ENCODE data around the gene PIK3R1.

- RRBS: no CpG with 5 or more reads among the region's 10 CpGs
These were observed 42.5 kb downstream of the LRRC70 start for GRCh38 chr5:62621118-62621601.

DNA sequence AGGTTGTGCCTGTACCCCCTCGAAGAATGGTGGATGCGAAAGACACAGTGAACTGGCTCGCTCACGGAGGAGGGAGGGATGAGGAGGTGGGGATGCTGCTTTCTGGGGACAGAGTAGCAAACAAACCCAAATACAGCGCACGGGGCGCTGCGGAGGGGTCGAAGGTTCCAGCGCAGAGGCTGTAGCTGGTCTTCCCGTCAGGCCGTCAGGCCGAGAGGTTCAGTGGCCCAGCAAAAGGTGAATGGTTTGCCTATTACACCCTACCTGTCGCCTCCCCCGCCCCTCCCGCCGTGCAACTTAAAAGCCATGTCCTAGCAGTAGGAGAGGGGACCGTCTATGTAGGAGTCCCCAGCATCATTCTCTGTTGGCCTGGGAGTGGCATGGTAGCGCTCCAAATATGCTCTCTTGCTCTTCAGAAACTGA, 1.2 kb downstream of the RGS7BP start:
- RRBS: no CpG with 5 or more reads among the region's 19 CpGs

DNA sequence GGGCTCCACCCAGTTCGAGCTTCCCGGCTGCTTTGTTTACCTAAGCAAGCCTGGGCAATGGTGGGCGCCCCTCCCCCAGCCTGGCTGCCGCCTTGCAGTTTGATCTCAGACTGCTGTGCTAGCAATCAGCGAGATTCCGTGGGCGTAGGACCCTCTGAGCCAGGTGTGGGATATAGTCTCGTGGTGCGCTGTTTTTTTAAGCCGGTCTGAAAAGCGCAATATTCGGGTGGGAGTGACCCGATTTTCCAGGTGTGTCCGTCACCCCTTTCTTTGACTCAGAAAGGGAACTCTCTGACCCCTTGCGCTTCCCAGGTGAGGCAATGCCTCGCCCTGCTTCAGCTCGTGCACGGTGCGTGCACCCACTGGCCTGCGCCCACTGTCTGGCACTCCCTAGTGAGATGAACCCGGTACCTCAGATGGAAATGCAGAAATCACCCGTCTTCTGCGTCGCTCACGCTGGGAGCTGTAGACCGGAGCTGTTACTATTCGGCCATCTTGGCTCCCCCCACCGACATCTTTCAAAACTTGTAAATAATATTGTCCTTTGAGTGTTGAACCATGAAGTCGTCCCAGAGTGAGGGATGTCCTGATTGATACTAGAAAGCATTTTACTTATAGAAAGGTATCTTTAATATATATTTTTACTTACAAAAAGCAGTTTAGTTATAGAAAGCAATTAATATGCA, 24.4 kb downstream of the SHISAL2B start:
- RRBS: no CpG with 5 or more reads among the region's 29 CpGs

DNA sequence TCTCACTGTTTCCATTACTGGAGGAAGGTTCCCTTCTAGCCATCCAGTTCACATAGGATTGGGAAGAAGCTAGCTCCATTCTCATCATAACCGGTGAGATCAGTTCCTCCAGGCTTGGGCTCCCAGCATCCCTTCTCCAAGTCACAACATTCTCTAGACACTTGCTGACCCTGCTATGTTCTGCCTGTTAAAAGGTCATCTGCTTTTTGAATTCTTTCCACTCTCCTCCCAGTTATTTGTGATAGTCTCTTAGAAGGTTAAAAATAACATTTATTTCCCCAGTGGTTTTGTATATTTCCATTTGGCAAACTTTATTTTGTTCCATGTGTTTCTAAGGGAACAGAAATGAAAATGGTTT, 269.5 kb downstream of the CWC27 start:
- RRBS: no CpG with 5 or more reads among the region's 1 CpG

GRCh38 chr5:65066471-65066758, 297.7 kb downstream of the CWC27 start:
- RRBS: no CpG with 5 or more reads among the region's 3 CpGs

GRCh38 chr5:65815017-65815288, 92.9 kb downstream of the NLN start:
- RRBS: no CpG with 5 or more reads among the region's 2 CpGs

GRCh38 chr5:65926938-65927537, 663 bp downstream of the ERBIN start:
- RRBS: no CpG with 5 or more reads among the region's 19 CpGs

- RRBS: no CpG with 5 or more reads among the region's 5 CpGs
These were observed 42.0 kb upstream of the MAST4 start for GRCh38 chr5:66554117-66554579.

- RRBS: no CpG with 5 or more reads among the region's 3 CpGs
These were observed 50.9 kb downstream of the MAST4 start for GRCh38 chr5:66647070-66647477.

DNA sequence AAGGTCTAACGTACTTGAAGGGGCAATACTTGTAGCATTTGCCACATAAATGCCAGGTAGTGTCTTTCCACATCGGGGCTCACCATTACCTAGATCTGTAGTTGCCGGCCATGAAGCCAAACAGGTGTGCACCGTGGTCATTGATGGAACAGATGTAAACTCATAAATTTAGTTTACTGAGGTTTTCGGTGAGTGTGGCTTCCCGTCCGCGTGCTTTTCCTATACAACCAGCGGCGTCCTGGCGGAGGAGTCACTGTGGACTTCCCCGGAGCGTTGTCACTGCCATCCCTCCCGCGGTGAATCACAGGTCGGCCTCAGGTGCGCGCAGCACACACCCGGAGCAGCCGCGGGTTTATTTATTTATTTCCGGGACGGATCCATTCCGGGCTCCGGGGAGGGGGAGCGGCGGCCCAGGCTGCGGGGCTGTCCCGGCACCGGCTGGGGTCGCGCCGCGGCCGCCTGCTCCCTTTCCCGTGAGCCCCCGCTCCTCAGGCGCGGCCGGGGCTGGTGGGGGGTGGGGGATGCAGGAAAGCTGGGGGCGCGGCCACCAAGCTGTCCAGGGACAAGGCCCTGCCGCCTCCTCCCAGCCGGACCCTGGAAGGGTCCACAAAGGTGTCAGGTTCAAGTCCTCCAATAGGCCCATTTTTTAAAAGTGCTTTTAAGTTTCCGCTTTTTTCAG, 192.7 kb downstream of the CD180 start:
- RRBS: 2% methylated on average over 20 of the region's 45 CpGs

DNA sequence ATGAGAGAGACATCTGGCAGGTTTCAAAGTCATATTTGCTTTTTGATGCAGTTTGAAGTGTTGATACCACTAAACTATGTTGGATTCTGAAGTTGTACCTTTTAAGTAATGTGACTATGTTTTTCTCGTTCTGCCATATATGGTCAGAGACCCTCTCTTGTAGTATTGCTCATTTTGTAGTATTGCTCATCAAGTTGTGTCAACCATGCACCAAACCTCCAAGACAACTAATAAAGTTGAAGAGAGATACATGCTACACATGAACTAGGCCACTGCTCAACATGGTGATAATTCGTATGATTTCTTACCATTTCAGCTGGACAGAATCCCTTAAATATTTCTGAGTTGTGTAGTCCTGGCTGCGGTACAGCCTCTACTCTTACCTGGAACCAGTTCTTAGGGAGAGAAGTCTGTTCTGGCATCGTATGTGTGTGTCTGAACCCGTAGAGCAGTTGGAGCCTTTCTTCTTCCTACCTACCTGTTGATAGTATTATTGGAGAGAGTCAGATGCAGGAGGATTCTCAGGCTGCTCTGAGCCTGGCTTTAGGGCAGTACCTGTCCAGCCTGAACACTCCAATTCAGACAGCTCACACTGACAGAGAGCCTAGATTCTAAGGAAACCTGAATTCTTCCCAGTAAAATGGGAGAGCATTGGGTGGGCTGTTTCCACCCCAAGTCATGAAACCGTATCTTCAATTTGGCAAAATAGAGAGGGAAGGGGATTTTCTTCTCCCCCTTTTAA, 190.2 kb downstream of the CD180 start:
- RRBS: no CpG with 5 or more reads among the region's 6 CpGs

- RRBS: no CpG with 5 or more reads among the region's 17 CpGs
These were observed 19.3 kb upstream of the CD180 start for GRCh38 chr5:67215588-67216573.

GRCh38 chr5:67257662-67257948, 61.0 kb upstream of the CD180 start:
- RRBS: no CpG with 5 or more reads among the region's 3 CpGs

DNA sequence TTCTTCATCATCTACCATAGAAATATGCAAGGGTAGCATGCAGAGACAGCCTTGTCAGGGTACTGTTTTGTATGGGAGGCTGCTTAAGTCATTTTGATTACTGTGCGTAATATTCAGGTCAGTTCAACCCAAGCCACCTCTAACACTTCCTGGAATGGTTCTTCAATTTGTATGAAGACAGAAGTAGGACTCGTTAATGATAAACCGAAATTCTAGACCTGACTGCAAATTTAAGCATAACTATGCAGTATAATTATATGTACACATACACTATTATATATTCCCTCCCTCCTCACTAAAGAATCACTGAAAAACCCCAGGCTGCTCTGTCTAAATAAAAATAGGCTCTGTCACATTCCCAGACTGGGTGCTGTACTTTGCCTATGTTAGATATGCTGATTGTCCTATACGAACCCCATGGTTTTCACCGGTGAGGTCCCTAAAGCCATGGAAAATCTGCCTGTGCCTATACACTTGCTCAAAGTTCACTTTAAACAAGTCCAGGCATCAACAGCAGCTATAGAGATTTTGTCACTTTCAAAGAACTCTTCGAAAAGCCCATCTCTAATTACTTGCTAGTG, 352.1 kb upstream of the CD180 start:
- RRBS: no CpG with 5 or more reads among the region's 6 CpGs

DNA sequence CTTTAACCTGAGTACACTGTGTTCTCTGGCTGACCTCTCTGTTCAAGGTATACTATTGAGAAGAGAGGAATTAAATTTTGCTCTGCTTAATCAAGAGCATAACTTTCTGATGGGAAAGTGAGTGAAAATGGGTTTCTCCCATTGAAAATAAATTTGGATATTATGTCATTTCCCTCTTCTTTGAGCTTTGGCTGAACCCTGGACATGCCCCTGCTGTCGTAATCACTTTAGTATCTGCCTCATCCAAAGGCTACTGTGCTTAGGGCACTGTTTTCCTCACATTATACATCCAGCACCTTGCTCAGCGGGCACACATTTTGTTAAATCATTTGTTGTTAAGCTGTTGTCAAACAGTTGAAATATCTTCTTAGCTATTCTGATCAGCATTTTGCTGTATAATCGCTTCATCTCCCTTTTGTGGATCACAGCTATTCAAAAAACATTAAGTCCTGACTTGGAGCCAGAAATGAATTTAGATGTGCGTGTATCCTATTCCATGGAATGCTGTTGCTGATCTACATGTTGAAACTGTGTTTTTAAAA, 352.7 kb upstream of the CD180 start:
- RRBS: no CpG with 5 or more reads among the region's 4 CpGs

DNA sequence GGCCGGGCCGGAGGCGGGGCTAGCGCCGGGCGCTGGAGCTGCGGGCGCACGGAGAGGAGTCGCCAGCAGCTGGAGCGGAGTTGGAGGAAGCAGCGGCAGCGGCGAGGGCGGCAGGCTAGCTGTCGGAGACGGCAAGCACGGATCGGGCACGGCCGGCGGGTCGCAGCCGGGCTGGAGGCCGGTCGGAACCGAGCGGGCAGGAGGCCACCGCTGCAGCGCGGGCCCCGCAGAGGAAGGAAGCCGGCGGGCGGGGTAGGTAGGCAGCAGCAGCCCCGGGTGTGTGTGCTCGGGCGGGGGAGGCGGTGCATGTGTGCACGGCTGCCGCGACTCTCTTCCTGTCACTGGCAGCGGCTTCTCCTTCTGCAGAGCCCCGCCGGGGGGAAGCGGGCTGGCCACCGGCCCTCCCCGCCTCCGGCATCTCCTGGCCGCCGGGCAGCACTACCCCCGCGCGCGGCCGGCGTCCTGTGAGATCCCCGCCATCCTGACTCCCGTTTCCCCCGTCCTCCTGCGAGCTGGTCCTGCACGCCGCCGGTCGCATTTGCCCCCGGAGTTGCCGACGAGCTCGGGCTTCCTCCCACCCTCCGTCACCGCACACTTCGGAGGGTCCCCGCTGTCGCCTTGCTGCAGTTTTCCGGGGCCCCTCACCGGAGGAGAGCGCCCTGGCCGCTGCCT, at the start of gene PIK3R1:
PIK3R1 (plus strand) TSS at position 59 of the 672 bp plus-strand sequence.
- RRBS: 2% methylated on average over 32 of the region's 78 CpGs

- RRBS: no CpG with 5 or more reads among the region's 8 CpGs
These were observed 181.1 kb downstream of the PIK3R1 start for GRCh38 chr5:68396503-68397125.

DNA sequence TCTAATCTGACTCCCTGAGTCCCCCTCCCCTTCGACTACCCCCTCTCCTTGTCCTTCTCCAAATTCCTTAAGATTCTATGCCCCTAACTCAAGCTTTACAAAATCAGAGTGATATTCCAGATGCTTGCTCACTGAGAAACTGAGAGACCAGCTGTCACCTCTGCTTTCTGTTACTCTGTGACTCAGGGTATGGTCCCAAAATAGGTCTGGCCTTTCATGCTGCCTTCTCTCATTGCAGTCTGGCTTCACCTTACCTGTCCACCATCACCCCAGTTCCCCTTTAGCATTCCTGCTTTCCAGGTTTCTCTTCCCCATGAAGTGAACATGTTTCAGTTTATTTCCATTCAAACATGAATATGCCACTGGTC, 383.3 kb upstream of the SLC30A5 start:
- RRBS: no CpG with 5 or more reads among the region's 1 CpG

GRCh38 chr5:68746110-68746600, 347.7 kb upstream of the SLC30A5 start:
- RRBS: no CpG with 5 or more reads among the region's 5 CpGs

DNA sequence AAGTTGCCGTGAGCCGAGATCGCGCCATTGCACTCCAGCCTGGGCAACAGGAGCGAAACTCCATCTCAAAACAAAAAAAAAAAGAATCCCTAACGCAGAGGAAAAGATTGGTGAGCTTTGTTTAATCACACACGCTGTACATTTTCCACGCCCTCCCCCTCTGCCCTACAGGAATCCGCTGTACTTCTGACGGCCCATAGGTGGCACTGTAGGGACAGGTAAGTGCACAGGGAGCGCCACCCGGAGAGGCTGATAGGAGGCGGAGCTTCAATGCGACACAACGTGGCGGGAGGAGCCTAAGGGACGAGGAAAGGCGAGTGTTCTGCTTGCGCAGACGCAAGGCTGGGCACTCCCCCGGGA, 217 bp upstream of the SLC30A5 start:
- RRBS: 3% methylated on average over 6 of the region's 21 CpGs

All from brain (tissue), 1 donor.